Lung (tissue), 4 donors: ENCODE measurements around a stretch of chr16.

- PRO-cap, result no peak
- RAMPAGE, long total RNA, result no peak
- RRBS, result no CpG with 5 or more reads among the region's 1 CpG
Measured at GRCh38 chr16:71881155-71881577, 2.8 kb downstream of the ZNF821 start.

DNA sequence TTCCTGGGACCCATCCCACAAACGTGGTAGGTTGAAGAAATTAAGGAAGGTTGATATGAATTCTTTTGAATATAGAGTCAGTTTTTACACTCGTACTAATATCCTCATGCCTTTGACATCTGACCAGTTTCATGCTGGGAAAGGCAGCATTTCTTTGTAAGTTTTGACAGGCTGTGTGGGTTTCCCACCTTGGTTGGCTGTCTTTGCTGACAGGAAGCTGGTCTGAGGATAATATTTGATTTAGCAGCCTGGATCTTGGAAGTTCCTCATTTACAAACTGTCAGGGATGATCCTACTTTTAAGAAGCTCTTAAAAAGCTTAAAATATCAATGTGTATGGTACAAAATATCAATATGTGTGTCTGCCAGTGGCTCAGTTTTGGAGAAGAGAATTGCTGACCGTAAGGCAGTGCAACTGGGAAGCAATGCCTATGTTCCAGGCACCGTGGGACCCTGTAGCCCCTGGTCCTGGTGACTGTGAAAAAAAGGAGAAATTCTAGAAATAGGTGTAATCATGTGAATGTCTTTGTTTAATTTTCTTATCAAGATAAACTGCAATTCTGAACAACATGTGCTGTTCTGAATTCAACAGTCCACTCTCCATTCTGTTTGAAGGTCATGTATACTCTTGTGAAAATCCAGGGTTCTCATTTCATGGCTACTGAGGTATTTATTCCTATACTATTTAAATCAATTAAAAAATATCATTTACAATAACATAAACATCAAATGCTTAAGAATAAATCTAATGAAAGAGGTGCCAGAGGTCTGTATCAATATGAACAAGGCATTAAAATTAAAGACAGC, 9.5 kb upstream of the HP start:
- PRO-cap, result no peak
- RAMPAGE, long total RNA, result no peak
- RRBS, result no CpG with 5 or more reads among the region's 4 CpGs

- PRO-cap, result no peak
- RAMPAGE, long total RNA, result no peak
- RRBS, result no CpG with 5 or more reads among the region's 11 CpGs
Measured at GRCh38 chr16:72073779-72074493, 10.9 kb downstream of the HPR start.

DNA sequence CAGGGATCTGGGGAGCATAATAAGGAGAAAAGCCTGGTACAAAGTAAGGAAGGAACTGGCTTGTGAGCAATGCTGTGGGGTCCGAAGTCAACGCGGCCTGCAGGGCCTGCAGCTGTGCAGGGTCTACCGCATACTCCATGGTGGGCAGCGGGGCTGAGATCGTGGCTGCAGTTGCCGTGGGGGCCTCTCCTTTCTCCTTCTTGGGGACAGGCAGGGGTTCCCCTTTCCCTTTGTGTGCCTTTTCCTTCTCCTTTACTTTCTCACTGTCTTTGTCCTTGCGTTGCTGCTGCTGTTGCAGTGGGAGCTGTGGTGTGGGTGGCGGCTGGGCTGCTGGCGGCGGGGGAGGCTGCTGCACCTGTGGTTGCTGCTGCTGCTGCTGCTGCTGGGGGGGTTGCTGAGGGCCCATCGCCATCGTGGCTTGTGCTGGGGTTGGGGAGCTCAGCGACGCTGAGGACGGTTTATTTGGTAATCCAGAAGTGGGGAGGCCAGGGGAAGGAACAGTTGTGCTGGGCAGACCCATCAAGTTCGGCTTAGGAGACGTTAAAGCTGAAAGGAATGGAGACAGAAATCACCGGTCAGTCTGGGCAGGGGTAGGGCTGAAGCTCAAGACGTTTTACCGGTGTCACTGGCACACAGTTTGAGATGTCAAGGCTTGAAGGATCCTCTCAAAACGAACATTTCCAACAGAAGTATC, 259.5 kb downstream of the ZFHX3 start:
- PRO-cap, result no peak
- RAMPAGE, long total RNA, result no peak
- RRBS, result 72% methylated on average over 2 of the region's 22 CpGs

- PRO-cap, result no peak
- RAMPAGE, long total RNA, result no peak
- RRBS, result no CpG with 5 or more reads among the region's 5 CpGs
Measured at GRCh38 chr16:72847249-72847589, 200.7 kb downstream of the ZFHX3 start.

- PRO-cap, result no peak
- RAMPAGE, long total RNA, result no peak
- RRBS, result no CpG with 5 or more reads among the region's 3 CpGs
Measured at GRCh38 chr16:72850590-72850879, 197.4 kb downstream of the ZFHX3 start.

DNA sequence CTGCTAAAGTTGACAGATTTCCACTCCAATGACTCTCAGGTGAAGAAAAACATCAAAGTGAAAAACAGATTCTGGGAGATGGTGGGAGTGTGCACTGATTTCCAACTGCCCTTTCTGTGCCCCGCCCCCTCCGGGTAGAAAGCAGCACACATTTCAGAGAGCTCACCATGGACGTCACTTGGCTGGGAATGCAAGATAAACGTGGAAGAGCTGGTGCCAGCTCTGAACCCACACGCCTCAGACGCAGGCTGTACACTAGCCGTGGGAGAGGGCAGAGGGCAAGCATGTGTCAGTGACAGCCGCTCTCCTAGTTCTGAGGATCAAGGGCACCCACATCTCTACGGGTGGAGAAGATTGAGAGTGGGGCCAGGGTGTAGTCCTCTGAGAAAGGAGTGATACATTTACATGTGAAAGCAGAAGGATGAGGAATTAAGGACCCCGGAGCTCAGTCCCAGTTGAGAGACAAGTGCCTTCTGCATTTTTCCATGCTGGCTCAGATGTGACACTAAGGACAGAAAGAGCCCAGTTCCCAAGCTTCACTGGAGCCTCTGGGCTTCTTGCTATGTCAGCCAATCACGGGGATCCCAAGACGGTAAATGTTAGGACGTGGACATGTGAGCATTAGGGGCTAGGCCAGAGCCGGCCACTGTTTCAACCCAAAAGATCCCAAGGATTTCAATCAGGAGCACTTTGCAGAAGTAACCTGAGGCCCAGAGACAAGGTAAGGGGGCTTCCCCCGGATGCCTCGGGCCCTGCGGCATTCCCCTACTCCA, 101.3 kb downstream of the ZFHX3 start:
- PRO-cap, result no peak
- RAMPAGE, long total RNA, result no peak
- RRBS, result 8% methylated on average over 1 of the region's 17 CpGs

GRCh38 chr16:72999892-73001074, 47.6 kb downstream of the ZFHX3 start:
- PRO-cap, result no peak
- RAMPAGE, long total RNA, result no peak
- RRBS, result 56% methylated on average over 5 of the region's 26 CpGs

GRCh38 chr16:73046096-73046615, 1.8 kb downstream of the ZFHX3 start:
- PRO-cap, result no peak
- RAMPAGE, long total RNA, result no peak
- RRBS, result no CpG with 5 or more reads among the region's 8 CpGs

DNA sequence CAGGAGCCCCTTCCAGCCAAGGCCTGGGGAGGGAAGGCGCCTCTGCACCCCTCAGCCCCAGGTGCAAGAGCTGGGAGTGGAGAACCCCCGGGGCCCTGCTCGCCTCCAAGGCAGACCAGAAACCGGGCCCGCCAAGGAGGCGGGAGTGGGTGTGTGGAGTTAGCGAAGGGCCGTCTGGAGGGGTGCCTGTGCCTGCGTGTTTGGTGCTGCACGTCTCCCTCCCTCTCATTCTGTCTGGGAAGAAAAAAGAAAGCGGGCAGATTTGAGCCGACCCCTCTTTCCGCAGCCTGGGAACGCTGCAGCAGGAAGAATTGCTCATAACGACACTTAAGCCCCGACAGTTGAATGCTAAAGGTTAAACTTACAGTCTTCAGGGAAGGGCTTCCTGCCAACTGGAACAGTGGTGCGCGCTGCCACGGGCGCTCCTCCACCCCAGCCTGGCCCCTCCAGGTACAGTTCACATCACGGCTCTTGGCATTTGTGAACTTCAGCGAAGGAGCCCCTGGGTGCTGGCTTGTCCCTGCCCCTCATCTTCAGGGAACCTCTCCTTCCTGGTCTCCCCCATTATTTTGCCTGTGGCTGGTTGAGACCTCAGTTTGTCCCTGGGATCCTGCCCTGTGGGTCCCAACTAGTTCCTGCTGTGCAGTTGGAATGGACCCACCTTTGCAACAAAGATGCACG, 19.2 kb upstream of the ZFHX3 start:
- PRO-cap, result no peak
- RAMPAGE, long total RNA, result no peak
- RRBS, result no CpG with 5 or more reads among the region's 23 CpGs

- PRO-cap, result no peak
- RAMPAGE, long total RNA, result no peak
- RRBS, result 94% methylated on average over 4 of the region's 10 CpGs
Measured at GRCh38 chr16:73124046-73124728, 76.3 kb upstream of the ZFHX3 start.

DNA sequence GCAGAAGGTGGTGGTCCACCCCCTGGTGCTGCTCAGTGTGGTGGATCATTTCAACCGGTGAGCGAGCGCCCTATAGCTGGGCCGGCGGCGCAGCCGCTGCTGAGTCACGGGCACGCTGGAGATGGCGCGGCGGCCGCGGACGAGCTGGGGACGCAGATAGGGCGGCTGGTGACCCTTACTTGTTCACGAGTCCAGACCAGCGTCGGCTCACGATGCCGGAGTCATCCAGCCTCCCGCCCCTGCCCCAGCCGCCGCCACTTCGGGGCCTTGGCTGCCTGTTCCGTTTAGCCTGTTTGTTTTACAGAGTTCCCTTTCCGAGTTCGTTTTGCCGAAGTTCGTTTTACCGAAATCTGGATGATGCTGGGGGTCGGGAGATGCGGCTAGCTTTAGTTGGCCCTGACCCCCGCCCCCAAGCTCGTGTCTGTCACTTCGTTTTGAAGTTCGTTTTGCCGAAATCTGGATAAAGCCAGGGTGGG, 356 bp downstream of the PSMD7 start:
- PRO-cap, result no peak
- RAMPAGE, long total RNA, result no peak
- RRBS, result 3% methylated on average over 1 of the region's 39 CpGs

DNA sequence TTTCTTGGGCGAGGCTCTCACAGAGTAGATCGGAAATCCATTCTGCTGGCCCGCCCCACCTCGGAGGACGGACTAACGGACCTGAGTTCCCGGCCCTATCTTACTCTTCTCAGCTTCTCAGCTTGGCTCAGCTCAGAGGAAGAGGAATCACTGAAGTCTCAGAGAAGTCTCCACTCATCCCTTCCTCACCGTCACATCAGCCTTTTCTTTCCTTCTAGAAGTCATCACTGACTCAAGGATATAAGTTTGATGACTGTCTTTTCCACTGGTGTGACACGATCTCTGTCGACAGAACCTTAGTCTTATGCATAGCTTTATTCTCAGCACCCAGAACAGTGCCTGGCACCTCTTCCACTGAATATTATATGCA, 7.5 kb upstream of the NPIPB15 start:
- PRO-cap, result no peak
- RAMPAGE, long total RNA, result no peak
- RRBS, result no CpG with 5 or more reads among the region's 10 CpGs

GRCh38 chr16:74503282-74503778, 82.1 kb upstream of the CLEC18B start:
- PRO-cap, result no peak
- RAMPAGE, long total RNA, result no peak
- RRBS, result no CpG with 5 or more reads among the region's 6 CpGs

- PRO-cap, result no peak
- RAMPAGE, long total RNA, result no peak
- RRBS, result no CpG with 5 or more reads among the region's 9 CpGs
Measured at GRCh38 chr16:74637385-74638123, 29.1 kb downstream of the RFWD3 start.

GRCh38 chr16:74888586-74888891, 96.4 kb downstream of the WDR59 start:
- PRO-cap, result no peak
- RAMPAGE, long total RNA, result no peak
- RRBS, result no CpG with 5 or more reads among the region's 3 CpGs

DNA sequence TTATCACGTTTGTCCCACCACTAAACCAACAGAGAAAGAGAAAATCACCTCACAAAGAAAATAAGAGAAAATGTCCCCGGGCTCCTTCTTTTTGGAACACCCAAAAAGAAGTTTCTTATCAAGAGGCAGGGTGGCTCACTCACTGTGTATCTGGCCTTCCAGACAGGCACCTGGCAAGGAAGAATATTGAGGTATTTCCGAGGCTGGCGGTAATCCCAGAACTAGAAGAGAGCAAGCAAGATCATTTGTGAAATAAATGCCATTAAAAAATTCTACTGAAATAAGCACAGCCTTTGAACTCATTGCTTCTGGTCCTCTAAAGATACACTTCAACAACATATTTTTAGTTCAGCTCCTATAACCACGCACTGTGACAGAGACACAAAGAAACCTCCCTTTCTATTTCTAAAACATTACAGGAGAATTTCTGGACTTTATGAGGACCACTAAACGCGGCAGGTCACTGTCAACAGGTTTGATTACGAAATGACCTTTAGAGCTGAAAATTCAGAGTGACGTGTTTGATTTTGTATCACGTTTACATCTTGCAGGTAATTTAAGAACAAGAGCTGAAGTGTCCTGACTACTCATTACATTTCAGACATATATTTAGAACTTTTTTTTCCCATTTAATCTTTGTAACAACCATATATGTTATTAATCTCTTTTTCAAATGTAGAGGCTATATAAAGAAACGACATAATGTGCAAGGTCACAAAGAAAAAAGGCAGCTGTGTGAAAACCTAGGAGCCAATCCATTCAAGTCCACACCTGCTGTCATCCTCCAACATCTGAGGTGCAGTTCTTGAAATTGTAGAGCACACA, 60.9 kb downstream of the WDR59 start:
- PRO-cap, result no peak
- RAMPAGE, long total RNA, result no peak
- RRBS, result no CpG with 5 or more reads among the region's 11 CpGs

GRCh38 chr16:75000483-75001745, 2.1 kb downstream of the ZNRF1 start:
- PRO-cap, result no peak
- RAMPAGE, long total RNA, result no peak
- RRBS, result 5% methylated on average over 4 of the region's 18 CpGs

DNA sequence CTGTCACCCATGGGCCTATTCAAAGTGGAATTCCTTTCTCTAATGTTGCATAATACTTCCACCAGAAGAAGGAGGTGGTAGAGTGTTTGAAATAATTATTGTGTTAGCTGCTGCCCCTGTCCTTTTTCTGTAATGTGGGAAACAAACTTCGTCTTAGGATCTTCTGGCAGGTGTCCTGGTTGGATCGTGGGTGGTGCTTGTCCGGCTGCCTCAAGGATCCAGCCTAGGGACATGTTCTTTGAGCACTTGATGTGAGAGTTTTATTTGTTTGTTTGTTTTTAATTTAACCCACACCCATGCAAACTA, 46.0 kb downstream of the ZNRF1 start:
- PRO-cap, result no peak
- RAMPAGE, long total RNA, result no peak
- RRBS, result no CpG with 5 or more reads among the region's 3 CpGs

- PRO-cap, result no peak
- RAMPAGE, long total RNA, result no peak
- RRBS, result no CpG with 5 or more reads among the region's 2 CpGs
Measured at GRCh38 chr16:75083360-75084064, 33.1 kb downstream of the LDHD start.